ENCODE results near the genes IL17A and TRAM2.

DNA sequence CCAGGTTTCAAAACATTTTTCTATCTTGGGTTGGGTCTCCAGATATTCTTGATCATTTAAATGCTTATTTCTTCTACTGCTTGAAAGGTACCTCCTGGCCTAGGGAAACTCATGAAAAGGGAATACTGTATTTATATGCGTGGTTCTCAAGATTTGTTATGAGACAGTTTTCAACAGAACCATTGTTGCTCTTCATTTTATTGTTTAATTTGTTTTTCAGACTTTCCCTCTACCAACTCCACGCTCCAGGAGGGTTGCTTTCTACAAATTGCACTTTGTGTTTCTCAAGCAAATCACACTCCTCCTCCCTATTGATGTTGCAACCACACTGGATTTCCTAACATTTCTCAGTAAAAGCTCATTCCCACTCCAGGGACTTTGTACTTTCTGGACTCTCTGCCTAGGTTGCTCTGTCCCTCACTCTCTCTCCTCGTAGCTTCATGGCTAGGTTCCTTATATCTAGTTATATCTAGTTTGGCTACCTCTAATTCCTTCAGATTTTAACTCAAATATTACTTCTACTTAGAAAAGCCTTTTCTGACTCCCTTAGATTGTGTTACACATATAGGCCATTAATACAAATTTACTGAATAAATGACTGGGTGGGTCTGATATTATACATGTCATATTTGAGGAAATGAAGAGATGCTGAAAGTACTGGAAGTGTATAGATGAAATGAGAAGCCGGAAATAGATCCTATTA lies 20.3 kb downstream of the PGK2 start:
- CAGE, long polyA plus RNA, result no peak
- RRBS, result no CpG with 5 or more reads among the region's 4 CpGs

GRCh38 chr6:50843824-50844398 lies 25.2 kb downstream of the TFAP2B start:
- CAGE, long polyA plus RNA, result no peak
- RRBS, result 0% methylated on average over 6 of the region's 22 CpGs

DNA sequence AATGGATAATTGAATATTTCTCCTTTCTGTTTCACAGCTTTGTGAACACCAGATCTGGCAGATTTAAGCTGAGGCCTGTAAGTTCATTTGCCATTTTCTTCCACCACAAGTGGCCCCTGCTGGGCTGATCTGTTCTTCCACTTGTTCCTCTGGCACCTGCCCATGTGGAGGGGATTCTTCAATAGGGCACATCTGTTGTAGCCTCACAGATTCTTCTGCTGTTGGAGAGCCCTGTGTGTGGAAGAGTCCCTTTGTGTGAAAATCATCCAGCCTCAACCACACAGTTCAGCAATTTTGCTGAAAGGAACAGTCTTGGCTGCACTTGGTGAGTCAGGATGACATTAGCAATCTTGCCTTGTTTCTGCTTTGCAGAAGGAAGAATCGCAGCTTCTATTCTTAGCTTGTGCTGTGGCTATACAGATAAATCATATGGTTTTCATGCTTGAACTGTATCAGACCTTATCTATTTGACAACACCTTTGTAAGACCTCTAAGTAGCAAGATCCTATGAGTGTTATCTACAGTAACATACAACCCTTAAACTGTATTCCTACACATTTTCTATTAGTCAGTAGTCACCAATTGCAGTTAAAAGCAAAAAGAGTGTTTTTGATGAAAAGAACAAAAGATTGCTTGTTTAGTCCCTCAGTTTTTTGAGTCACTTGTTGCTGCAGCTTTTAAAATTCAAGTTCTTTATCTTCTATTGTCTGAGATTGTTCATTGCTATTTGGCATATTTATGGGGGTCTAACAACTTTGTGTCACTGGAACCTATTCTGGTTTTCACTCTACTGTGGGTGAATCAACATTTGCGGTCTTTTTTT lies 231.4 kb downstream of the TFAP2B start:
- CAGE, long polyA plus RNA, result no peak
- RRBS, result no CpG with 5 or more reads among the region's 2 CpGs

GRCh38 chr6:52186199-52186647 lies at the start of gene IL17A:
Gene IL17A (plus strand): TSS chr6:52186375.
- CAGE, long polyA plus RNA, result no peak
- RRBS, result no CpG with 5 or more reads among the region's 11 CpGs

DNA sequence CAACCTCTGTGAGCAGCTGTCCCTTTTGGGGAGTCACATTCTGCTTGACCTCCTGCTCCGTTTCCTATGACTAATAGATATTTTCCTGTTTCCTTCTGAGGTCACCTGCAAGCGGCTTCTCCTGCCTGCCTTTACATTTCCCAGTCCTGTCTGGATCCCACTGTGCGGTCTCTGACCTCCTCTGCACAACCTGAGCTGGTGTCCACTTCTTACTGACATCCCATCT lies 54.2 kb downstream of the TRAM2 start:
- CAGE, long polyA plus RNA, result no peak
- RRBS, result no CpG with 5 or more reads among the region's 3 CpGs

DNA sequence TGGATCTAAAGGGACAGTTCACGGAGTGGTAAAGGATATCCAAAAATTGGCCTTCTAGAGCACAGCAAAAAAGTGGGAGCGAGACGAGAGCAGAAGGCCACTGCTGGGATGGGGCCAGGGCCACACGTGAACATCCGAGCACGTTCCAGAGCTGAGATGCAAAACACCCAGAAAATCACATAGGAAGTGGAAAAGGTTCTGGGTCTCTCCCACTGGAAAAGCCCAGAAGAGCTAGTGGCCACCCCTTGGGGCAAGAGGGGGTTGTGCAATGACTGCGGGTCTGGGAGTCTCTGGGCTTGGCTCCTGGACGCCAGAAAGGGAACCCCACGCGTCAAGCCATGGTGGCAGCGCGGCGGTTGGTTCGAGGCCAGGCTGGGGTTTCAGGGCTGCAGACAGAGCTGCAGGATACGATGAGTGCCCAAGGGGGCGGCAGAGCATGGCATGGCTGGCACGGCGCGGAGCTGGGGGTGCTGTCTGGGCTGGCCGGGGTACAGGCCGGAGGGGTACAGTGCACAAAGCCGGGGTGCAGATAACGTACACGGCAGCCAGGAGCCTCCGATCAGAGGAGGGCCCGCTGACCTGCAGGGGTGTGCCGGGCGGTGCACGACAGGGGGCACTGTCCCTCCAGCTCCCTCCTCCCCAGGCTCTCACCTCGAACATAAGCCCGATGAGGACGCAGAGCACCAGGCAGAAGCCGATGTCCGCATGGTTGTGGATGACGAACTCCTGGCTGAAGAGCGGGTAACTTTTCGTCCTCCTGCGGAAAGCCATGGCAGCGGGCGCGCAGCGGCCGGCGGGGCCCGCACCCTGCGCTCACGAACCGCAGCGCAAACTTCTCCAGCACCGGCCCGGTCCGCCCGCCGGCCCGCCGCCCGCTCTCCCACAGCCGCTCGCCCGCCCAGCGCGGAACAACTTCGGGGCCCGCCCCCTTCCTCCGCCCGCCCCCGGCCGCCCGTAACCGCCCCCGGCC lies at the start of gene TRAM2:
TRAM2 (minus strand) TSS at position 916 of the 970 bp plus-strand sequence.
- CAGE, long polyA plus RNA, result start-site peak on the minus strand centred at position 852 of the sequence, 89 bp wide, 2,100 and 1,185 reads in 2 replicates
- RRBS, result 1% methylated on average over 26 of the region's 71 CpGs

GRCh38 chr6:52577115-52577782 lies 389 bp upstream of the TRAM2 start:
- CAGE, long polyA plus RNA, result no peak
- RRBS, result 1% methylated on average over 46 of the region's 69 CpGs

DNA sequence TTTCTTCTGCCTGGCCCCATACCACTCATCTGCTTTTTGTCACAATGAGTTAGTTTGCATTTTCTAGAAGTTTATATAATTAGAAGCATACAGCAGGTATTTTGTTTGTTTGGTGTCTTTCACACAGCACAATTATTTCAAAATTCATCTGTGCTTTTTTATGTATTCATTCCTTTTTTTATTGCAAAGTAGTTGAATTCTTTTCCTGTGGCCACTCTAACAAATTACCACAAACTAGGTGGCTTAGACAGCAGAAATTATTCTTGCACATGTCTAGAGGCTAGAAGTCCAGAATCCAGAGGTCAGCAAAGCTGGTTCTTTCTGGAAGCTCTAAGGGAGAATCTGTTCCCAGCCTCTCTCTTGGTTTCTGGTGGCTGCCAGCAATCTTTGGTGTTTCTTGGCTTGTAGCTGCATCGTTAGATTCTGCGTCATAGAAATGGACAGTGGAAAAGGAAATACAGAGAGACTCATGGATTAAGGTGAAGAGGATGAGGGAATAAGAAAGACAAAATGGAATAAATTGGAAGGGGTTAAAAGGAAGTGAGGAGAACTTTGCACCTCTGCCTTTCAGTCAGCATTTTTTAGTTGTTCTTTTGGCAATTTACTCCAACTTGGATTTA lies 39.3 kb downstream of the GSTA2 start:
- CAGE, long polyA plus RNA, result no peak
- RRBS, result no CpG with 5 or more reads among the region's 2 CpGs

DNA sequence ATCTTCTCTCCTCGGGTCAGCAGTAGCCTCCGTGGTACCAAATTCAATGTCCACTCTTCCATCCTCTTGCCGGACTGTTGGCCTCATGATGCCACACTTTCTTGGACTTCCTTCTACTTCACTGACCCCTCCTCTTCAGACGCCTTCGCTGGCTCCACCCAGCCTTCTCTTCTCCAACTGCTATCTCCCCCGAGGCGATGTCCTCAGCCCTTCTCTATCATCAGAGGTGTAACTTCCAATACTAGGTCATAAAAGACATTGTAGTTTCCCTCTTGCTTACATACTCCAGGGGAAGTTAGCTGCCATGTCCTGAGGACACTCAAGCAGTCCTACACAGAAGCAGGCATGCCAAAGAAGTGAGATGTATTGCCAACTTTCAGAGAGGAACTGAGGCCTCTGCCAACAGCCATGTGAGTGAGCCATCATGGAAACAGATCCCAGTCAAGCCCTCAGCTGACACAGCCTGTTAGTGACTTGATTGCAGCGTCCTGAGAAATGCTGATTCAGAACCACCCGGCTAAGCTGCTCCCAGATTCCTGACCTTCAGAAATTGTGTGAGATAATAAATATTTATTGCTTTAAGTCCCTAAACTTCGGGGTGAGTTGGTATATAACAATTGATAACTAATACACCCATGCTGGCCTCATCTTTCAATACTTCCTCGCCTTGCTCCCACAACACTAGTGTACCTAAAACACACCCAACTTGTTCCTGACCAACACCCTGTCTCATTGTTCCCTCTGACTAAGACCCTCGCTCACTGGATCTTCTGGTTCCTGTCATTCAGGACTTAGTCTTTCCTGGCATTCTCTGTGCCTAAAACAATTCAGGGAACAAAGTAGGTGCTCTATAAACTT lies 38.2 kb downstream of the GSTA2 start:
- CAGE, long polyA plus RNA, result no peak
- RRBS, result no CpG with 5 or more reads among the region's 12 CpGs

DNA sequence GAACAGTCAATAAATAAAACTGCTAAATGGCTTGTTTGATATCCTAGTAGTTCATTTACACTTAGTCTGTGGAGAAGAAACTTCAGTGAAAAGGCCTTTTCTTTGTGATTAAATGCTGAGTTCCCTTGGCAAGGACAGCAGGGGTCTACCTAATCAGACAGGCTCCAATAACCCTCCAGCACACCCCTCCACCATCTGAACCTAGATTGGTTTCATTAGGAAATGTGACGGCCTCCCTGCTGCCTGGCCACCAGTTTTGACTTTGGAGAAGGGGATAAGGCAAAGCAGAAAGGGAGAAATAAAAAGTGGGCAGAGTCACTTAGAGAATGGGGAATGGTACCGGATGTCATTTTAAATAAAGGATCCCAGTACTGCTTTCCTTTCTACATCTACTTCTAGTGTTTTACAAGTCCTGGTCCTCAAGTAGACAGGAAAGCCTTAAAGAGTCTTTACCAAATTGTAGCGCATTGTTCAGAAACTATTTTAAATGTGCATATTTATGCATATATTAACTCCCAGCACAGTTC lies 1.4 kb downstream of the CILK1 start:
- CAGE, long polyA plus RNA, result no peak
- RRBS, result no CpG with 5 or more reads among the region's 3 CpGs

GRCh38 chr6:53066206-53066737 lies 1.1 kb downstream of the FBXO9 start:
- CAGE, long polyA plus RNA, result no peak
- RRBS, result no CpG with 5 or more reads among the region's 19 CpGs

DNA sequence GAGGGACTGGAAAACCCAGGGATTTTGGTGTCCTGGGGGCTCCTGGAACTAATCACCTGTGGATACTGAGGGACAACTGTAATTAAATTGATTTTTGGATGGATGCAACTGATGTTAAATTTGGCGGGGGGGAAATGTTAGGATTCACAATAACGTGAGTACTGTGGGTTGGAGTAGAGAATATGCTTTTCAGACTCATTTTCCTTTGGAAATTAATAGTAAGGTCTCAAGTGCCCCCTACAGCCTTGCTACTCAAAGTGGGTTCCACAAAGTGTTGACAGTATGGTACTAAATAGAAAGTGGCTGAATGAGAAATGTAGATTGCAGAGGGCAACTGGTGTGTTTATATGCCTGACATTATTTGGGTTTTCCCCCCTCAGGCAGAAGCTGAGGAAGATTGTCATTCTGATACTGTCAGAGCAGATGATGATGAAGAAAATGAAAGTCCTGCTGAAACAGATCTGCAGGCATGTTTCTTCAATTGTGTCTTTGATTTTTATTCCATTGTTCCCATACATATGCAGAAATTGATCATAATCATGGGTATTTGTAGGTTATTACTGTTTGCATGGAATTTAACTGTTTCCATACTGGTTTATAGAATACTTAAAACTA lies 5.6 kb downstream of the FBXO9 start:
- CAGE, long polyA plus RNA, result no peak
- RRBS, result no CpG with 5 or more reads among the region's 2 CpGs

GRCh38 chr6:53290972-53291618 lies 57.7 kb downstream of the ELOVL5 start:
- CAGE, long polyA plus RNA, result no peak
- RRBS, result no CpG with 5 or more reads among the region's 1 CpG

DNA sequence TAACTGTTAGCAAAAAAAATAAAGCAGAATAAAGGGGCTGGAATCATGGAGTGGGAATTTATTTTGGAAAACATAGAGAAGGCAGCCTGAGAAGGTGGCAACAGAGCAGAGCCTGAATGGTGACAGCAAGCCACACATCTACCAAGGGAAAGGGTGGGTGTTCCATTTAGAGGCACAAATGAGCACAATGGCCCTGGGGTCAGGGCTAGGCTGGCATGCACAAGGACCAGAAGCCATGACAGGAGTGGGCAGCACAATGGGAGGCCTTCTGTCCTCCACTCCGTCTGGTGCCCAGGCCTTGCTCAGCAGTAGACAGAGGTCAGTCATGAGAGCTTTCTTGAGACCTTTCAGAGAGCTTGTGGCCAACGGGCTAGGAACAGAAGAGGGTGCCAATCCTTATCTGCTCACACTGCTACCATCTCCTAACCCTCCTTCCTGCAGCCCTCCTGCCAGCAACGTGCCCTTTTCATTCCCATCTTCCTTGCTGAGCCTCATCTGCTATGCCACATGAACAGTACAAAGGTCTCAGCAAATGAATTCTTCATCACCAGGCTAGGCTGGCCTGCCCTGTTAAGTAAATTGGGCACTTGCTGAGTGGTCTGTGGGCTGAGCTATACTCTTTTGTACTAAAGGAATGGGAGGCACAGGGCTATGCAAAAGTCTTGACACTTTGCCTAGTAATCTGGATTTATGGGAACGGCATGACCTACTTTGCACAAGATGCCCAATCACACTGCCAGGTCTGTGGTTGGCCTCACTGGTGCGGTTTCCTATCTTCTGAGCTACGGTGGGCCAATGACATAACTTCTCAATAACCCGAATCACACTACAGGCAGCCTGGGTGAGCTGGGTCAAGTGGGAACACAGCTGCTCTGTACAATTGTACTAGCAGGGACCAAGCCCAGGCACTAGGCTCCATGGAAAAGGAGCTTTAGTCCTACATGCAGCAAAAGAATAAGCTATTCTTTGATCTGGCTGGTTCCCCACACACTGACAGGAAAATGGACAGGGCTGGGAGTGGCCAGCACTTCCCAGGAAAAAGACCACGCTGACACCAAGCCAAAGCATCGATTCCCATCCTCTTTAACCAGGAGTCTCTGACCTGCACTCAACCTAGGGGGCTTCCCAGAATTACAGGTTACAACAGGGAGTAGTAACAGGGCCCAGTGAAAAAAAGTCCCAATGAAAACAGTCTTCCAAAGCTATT lies 47.9 kb downstream of the ELOVL5 start:
- CAGE, long polyA plus RNA, result no peak
- RRBS, result no CpG with 5 or more reads among the region's 9 CpGs

- CAGE, long polyA plus RNA, result no peak
- RRBS, result no CpG with 5 or more reads among the region's 10 CpGs
Measured at GRCh38 chr6:53301664-53302612, 46.8 kb downstream of the ELOVL5 start.

GRCh38 chr6:53361416-53362235 lies 12.9 kb upstream of the ELOVL5 start:
- CAGE, long polyA plus RNA, result no peak
- RRBS, result no CpG with 5 or more reads among the region's 5 CpGs

DNA sequence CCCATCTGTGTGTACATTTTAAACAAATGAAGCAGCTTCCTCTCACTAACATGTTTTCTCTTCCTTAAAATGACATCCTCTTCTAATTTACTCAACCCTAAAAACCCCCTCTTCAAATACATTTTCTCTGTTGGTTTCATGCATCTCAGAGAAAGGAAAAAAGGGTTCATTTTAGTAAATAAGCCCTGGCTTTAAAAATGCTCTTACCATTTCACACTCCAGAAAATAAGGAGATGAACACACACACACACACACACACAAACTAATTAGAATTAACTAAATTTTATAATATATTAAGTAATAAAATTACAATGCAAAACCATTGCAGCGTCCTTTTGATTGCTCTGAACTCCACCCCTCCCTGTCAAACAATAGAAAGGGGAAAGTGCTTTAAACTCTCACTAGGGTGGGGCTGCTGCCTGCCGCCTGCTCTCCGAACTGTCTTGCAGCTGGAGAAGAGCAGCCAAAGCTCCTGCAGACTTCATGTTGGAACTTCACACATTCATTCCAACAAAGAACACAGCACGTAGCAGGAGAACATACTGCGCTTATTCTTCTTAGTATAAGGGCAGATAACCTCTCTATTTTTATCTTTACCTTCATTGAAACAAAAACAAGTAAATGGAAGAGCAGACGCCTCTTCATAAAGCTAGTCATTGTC lies 83.3 kb downstream of the GCLC start:
- CAGE, long polyA plus RNA, result no peak
- RRBS, result no CpG with 5 or more reads among the region's 6 CpGs

GRCh38 chr6:53465716-53465915 lies 79.3 kb downstream of the GCLC start:
- CAGE, long polyA plus RNA, result no peak
- RRBS, result no CpG with 5 or more reads among the region's 4 CpGs

DNA sequence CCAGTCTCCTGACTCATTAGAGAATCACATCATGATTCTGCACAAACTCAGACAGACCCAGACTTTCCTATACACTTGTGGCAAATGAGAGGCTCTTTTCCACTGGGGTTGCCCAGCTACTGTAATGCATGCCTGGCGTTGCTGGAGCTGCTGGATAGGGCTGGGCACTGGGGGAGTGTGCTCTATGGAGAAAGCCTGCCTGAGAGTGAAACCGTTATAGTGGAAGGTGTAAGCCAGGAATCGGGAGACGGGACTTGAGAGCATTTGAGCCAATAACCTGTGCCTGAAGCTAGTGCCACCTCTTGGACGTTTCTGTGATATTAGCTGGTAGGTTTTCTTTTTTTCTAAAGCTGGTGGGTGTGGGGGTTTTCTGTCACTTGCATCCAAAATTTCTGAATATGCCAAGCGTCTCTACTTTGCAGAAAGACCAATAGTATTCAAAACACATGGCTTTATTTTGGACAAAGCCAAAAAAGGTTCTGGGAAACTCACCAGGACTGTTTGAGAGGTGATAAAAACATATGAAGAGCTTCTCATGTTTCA lies 51.5 kb downstream of the GCLC start:
- CAGE, long polyA plus RNA, result no peak
- RRBS, result no CpG with 5 or more reads among the region's 6 CpGs

- CAGE, long polyA plus RNA, result no peak
- RRBS, result no CpG with 5 or more reads among the region's 5 CpGs
Measured at GRCh38 chr6:53504944-53505995, 39.6 kb downstream of the GCLC start.

Data from BJ (cell line).